Measurements from ENCODE around the genes FAM53A and HAUS3.

- PRO-cap: no peak
- RAMPAGE, long total RNA, 4 experiments: no peak in any of the 4 experiments
Observed at GRCh38 chr4:1219154-1219640, 29.7 kb downstream of the CTBP1 start.

GRCh38 chr4:1245734-1246162, 3.2 kb downstream of the CTBP1 start:
- PRO-cap: no peak
- RAMPAGE, long total RNA, 4 experiments: no peak in any of the 4 experiments

DNA sequence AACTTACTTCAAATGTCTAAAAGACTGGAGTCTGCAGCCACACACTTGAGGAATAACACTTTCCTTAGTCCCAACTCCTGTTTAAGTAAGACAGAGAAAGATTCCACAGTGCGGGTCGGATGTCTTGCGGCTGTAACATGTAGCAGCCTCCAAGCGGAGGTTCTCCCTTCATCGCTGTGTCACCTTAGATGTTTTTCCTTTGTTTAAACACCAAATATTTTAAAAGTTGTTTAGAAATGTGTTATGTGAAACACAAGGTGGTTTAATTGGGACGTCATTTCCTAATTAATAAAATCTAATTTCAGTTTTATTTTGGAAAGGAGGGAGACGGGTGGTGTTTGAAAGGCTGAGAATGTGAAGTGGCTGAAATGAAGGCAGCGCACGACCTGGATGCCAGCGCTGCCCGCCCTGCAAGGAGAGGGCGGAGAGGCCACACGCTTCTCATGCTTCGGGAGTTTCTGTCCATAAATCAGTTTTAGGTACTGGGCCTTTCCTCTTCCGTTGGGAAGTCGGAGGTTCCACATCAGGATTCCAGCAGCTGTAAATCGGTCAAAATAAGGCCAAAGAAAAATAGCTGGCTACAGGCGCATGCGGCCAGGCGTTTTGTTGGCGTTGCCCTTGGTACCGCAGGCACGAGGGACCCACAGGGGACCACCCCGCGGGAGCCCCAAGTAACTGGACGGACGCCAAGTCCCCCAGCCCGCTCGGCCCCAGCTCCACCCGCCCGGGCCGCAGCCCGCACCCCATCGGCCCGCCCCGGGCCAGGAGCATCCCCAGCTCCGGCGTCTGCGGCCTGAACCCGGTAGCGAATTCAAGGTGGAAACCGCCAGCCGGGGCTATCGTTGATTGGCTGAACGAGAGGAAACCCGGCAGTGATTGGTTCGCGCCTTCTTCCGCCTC, 563 bp upstream of the MAEA start:
- PRO-cap: bidirectional peak, plus-strand start outside the sequence, minus-strand start at position 765 of the sequence
- RAMPAGE, long total RNA, 4 experiments: no peak in any of the 4 experiments

DNA sequence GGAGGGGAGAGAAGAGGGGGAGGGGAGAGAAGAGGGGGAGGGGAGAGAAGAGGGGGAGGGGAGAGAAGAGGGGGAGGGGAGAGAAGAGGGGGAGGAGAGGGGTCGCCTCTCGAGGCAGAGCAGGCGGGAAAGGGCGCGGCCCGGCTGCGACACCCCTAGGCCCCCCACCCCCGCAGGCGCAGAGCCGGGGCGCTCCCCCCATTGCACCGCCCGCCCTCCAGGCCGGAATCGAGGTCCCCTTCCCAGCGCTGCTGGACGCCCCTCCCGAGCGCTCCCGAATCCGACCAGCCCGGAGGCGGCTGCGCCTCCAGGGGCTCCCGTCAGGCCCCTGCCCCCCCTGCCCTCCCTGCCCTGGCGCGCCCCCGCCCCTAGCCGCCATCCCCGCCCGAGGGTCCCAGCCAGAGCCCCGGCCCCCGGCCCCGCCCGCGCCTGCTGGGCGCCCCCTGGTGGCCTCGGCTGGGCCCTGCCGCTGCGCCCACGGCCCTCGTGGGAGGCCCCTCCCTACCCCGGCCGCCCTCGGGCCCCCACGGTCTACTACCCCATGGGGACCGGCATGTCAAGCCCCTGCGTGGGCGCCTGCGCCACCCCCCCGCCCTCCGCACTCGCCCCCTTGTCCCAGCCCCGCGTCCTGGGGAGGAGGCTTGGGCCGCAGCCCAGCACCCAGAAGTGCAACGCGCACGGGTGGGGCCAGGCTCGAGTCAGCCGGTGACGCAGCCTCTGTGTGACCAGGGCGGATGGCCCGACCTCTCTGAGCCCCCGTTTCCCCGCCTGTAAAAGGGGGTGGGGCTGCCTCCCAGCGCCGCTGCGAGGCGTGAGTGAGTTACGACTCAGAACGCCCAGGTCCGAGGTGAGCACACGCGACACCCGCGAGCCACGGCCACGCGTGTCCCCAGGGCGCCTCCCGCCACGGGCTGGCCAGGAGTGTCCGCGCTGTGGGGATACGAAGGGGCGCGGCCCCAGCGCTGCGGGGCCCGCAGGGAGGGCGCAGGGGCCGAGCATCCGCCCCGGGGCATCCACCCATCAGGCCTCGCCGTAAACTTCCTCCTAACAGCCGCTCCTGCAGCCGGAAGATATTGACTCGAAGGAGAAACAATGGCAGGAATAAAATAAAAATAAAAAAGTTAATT, 104.9 kb downstream of the FAM53A start:
- PRO-cap: bidirectional peak, plus-strand start at position 830 of the sequence, minus-strand start at position 668 of the sequence
- RAMPAGE, long total RNA, 4 experiments: no peak in any of the 4 experiments

DNA sequence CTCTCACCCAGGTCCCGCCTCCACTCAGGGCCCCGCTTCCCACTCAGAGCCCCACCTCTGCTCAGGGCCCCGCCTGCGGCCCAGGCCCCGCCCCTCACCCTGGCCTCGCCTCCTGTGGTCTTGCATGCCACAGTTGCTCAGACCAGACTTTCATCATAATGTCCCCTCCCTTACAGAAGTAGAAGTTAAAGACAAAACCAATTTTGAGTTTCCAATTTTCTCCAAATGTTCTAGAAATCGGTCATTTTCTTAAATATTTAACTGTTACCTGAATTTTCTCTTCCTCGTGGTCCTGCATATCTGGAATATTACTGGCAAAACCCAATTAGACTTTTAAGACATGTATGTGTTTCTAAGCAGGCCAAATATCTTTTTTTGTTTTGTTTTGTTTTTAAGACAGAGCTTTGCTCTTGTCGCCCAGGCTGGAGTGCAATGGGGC, 102.9 kb downstream of the FAM53A start:
- PRO-cap: no peak
- RAMPAGE, long total RNA, 4 experiments: no peak in any of the 4 experiments

DNA sequence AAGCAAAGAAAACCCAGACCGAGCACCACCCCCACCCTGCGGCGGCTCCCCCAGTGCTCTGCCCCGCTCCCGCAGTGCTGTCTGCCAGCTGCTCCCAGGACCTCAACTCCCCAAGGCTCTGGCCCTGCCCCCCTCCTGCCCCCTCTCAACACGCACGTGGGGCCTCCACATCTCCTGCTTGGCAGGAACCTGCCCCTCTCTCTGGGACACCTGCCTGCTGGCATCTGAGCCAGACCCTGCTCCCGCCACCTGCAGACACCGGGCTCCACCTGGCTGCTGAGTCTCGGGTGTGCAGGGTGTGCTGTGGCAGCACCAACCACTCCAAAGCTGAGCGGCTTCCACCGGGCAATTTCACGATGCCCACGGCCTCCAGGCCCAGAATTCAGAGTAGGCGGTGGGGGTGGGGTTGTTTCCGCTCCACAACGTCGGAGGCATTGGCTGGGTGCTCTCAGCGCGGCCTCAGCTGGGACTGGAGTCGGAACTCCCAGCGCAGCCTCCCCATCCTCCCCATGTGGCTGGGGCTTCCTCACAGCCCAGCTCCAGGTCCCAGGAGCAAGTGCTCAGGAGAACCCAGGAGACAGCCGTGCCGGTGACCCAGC, 79.2 kb downstream of the FAM53A start:
- PRO-cap: no peak
- RAMPAGE, long total RNA, 4 experiments: no peak in any of the 4 experiments

- PRO-cap: bidirectional peak, plus-strand start at chr4:1684571, minus-strand start at chr4:1684296
- RAMPAGE, long total RNA, 4 experiments: start-site peak on the minus strand in 1 of 4 experiments, at chr4:1684294-1684302 at its widest, 7 reads per replicate
Observed at GRCh38 chr4:1683819-1684857, at the start of gene FAM53A. TSS of gene FAM53A (minus strand) at chr4:1684313.

- PRO-cap: bidirectional peak, plus-strand start at chr4:1712846, minus-strand start at chr4:1712720
- RAMPAGE, long total RNA, 4 experiments: no peak in any of the 4 experiments
Observed at GRCh38 chr4:1712579-1713523, 732 bp upstream of the SLBP start.

DNA sequence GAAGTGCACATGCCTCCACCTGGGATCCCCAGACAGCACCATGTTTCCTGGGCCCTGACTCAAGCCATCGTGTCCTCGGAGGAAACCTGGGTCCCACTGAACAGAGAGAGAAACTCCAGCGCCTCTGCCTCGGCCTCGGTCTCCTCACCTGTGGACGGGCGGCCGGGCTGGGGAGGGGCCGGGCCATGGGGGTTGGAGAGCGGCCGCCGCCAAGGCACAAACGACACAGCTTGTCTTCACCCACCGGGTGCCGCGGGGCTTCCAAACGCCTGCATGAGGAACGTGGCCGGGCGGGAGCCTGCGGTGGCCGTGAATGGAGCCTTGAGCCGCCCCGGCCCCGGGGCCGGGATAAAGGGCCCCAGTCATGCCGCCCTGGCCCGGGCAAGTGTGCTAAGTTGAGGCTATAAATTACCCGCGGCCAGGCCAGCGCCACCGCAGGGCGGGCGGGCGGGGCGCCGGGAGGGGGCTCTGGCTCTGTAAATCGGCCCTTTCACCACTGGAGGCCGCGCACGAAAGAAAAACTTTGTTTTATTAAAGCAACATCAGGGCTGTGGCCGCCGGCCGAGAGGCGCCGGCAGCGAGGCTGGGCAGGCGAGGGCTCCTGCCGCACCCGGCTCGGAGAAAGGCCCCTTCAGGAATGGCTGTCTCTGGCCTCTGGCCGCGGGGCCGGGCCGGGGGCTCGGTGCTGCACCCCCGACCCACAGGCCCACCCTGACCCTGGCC, 29.8 kb upstream of the FGFR3 start:
- PRO-cap: no peak
- RAMPAGE, long total RNA, 4 experiments: no peak in any of the 4 experiments

DNA sequence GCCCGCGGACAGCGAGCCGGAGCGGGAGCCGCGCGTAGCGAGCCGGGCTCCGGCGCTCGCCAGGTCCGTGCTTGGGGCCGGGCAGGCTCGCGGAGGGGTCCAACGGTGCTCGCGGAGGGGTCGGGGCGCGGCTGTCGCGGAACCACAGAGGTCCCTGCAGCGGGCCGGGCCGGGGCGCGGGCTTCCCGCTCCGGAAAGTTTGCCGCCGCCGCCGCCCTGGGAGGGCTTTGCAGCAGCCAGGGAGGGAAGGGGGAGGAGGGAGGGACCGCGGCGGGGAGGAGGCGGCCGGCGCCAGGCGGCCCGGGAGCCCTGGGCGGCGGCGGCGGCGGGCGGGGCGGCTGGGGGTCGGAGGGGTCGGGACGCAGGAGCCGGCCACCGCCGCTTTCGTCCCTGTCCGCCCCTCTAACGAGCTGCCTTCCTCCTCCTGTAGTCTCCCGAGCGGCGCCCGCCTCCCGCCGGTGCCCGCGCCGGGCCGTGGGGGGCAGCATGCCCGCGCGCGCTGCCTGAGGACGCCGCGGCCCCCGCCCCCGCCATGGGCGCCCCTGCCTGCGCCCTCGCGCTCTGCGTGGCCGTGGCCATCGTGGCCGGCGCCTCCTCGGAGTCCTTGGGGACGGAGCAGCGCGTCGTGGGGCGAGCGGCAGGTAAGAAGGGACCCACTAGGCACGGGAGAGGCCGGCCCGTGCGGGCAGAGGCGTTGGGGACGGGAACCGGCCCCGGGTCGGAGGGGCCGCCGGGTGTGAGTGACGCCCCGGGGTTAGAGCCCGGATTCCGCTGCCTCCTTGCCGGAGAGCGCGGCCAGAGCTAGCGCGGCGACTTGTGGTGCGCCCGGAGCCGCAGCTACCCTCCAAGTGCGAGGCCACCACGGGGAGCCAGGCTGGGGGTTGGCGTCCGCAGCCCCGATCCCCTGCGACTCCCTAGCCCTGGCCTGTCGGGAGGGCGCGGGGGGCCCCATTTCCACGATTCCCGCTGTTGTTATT, 598 bp downstream of the FGFR3 start:
- PRO-cap: no peak
- RAMPAGE, long total RNA, 4 experiments: start-site peak on the plus strand in 2 of 4 experiments, centred at positions 588 to 596 of the sequence, 69 to 85 reads per replicate

DNA sequence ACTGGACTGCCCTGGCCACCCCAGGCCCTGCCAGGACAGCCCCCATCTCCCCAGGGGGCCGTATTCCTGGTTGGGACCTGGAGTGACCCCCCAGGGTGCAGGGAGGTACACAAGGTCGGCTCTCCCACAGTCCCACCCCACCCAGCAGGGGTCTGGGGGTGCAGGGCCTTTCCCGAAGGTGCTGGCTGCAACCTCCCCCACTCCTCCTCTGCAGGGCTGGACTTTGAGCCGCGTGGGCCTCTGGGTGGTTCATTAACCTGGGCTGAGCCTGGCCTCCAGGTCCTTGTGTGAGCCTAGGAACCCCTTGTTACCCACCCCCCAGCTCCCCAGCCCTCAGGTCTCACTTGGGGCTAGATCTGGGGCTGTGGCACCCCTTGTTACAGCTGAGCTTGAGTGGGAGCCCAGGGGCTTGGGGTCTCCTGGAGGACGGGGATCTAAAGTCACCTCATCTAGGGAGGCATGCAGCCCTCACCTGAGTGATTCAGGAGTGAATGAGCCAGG, 2.6 kb downstream of the FGFR3 start:
- PRO-cap: no peak
- RAMPAGE, long total RNA, 4 experiments: no peak in any of the 4 experiments

- PRO-cap: no peak
- RAMPAGE, long total RNA, 4 experiments: no peak in any of the 4 experiments
Observed at GRCh38 chr4:1869943-1870365, 1.2 kb upstream of the NSD2 start.

- PRO-cap: no peak
- RAMPAGE, long total RNA, 4 experiments: no peak in any of the 4 experiments
Observed at GRCh38 chr4:1975153-1975618, 33.6 kb downstream of the NELFA start.

GRCh38 chr4:2241676-2242775, at the start of gene HAUS3:
TSS of gene HAUS3 (minus strand) at chr4:2242121.
- PRO-cap: unidirectional peak, minus-strand start at chr4:2242121
- RAMPAGE, long total RNA, 4 experiments: start-site peak on the minus strand in 3 of 4 experiments, at chr4:2242072-2242132 at its widest, 18 to 67 reads per replicate

GRCh38 chr4:2260974-2261654, 795 bp downstream of the MXD4 start:
- PRO-cap: no peak
- RAMPAGE, long total RNA, 4 experiments: no peak in any of the 4 experiments

- PRO-cap: no peak
- RAMPAGE, long total RNA, 4 experiments: no peak in any of the 4 experiments
Observed at GRCh38 chr4:2266229-2266468, 4.2 kb upstream of the MXD4 start.

DNA sequence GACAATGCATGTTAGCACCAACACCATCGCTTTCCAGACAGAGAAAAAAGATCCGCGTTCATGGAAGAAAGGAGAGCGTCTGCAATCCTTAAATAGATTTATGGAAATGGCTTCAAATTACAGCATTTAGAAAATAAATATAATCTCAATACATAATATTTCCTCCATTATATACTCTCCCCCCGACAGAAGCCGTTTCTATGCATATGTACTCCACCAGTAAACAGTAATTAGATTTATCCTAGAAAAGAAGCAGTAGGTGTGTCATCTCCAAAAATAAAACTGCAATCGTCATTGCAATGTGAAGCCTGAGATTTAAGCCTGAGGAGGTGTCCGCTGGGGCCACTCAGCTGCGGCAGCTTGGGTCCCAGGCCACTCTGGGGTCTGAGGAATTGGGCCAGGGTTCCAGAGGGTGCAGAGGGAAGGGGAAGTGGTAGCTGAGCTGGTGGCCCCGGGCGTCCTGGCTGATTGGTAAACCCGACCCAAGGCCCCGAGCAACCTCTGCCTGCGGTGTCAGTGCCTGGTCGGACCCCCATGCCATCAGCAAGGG, 7.7 kb upstream of the MXD4 start:
- PRO-cap: no peak
- RAMPAGE, long total RNA, 4 experiments: no peak in any of the 4 experiments

GRCh38 chr4:2364250-2365202, 53.9 kb downstream of the ZFYVE28 start:
- PRO-cap: bidirectional peak, plus-strand start at chr4:2364912, minus-strand start at chr4:2364805
- RAMPAGE, long total RNA, 4 experiments: start-site peak on the minus strand in 1 of 4 experiments, at chr4:2364814-2364828 at its widest, 5 reads per replicate

DNA sequence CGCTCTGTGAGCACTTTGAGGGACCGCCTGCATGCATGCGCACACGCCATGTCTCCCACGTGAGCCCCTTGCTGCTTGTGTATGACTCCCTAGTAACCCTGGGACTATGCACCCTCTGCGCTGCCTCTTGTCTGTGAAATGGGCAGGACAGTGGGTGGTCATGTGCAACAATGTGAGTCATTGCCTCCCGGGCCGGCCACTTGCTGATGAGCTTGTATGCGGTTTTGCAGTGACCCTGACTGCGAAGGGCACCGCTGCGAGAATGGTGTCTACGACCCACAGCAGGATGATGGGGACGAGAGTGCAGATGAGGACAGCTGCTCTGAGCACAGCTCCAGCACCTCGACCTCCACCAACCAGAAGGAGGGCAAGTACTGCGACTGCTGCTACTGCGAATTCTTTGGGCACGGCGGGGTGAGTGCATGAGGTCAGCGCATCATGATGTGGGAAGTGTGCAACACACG, 61.4 kb downstream of the TNIP2 start:
- PRO-cap: no peak
- RAMPAGE, long total RNA, 4 experiments: no peak in any of the 4 experiments

GRCh38 chr4:2741440-2741921, 14.7 kb downstream of the TNIP2 start:
- PRO-cap: no peak
- RAMPAGE, long total RNA, 4 experiments: no peak in any of the 4 experiments

Data from suprapubic skin (tissue), 4 donors.